AG09309 (cell line): ENCODE measurements around a stretch of chr20.

DNA sequence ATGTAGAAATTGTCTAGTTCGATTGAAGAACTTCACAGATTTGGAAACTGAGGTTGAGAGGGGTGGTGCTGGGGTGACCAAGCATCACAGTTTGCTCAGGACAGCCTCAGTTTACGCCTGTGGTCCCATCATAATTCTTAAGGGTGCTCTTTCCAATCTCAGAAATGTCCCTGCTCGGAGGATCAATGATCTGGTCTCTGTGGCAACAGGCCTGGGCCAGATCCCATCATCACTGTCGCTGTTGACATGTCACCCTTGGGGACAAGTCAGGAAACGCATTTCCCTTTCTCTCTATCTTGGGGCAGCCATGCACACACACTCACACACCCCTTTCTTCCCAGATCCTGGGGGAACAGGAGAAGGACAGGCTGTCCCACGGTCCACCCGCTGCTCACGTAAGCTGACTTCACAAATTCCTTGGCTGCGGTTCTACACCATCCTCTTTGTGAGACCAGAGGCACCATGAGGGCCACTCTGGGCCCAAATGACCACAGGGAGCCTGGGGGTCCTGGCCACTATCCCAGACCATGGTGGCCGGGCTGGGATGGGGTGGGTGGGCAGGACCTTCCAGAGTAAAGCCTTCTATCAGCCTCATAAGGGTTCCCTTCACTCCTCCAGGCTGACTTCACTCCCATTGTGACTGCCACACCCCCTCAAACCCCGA is 7.0 kb downstream of the TGM2 start:
- RRBS = no CpG with 5 or more reads among the region's 11 CpGs

GRCh38 chr20:38167989-38168732 is 3.1 kb upstream of the TGM2 start:
- RRBS = no CpG with 5 or more reads among the region's 6 CpGs

DNA sequence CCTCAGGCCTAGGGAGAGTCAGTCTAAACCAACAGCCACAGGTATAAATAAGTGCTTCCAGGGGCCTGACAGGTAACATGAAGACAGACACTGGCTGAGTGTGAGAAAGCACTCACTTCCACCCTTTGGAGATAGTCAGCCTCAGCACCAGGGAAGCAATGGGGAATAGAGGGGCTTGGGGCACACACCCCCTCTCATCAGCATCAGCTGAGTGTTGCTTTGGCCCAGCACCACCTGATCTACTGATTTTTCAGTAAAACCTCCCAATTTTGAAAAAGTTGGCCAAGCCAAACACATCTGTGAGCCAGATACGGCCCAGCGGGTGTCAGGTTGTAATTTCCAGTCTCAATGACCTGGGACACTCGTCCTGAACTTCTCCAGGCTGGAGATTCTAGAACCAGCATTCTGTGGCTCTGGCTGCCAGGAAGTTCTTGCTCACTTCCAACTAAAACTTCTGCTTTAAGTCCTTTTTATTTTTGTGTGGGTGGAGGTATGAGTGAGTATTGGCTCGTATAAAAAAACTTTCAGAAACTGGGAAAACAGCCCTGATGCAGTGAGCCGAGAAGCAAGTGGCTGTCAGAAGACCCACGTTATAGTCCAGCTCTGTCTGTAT is 5.2 kb downstream of the KIAA1755 start:
- RRBS = no CpG with 5 or more reads among the region's 6 CpGs

DNA sequence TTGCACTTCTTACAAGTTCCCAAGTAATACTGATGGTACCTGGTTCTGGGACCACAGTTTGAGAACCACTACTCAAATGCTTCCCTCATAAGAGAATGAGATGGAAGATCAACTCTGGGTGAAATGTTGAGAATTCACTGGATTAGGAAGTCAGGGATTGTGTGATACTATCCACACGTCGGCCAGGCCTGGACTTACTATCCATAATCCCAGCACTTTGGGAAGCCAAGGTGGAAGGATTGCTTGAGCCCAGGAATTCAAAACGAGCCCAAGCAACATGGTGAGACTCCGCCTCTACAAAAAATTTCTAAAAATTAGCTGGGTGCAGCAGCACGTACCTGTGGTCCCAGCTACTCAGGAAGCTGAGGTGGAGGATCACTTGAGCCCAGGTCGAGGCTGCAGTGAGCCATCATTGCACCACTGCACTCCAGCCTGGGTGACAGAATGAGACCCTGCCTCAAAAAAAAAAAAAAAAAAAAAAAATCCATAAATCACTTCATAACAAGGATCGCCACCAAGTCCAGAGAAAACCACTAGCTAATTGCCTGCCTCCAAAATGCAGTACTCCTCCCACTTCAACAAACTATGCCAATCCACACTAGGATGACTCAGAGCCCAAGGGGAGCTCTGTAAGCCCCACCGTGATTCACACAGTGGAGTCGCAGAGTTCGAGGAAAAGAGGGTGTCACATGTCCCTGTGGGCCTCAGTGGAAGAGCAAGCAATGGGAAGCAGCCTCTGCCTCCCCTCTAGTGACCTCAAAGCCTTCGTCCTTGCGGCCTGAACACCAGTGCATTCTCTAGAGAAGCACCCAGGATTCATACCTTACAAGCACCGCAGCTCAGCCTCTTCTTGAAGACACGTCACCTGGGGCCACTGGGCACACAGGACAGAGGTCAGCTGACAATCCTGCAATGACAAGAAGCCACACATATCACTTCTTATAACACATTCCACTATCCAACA is 46.8 kb upstream of the RALGAPB start:
- RRBS = no CpG with 5 or more reads among the region's 14 CpGs

- RRBS = no CpG with 5 or more reads among the region's 3 CpGs
Measured at GRCh38 chr20:38541605-38542163, 39.3 kb upstream of the ADIG start.

GRCh38 chr20:38578929-38579638 is 1.9 kb upstream of the ADIG start:
- RRBS = no CpG with 5 or more reads among the region's 8 CpGs

- RRBS = 54% methylated on average over 8 of the region's 11 CpGs
Measured at GRCh38 chr20:38599421-38599996, 18.5 kb downstream of the ADIG start.

DNA sequence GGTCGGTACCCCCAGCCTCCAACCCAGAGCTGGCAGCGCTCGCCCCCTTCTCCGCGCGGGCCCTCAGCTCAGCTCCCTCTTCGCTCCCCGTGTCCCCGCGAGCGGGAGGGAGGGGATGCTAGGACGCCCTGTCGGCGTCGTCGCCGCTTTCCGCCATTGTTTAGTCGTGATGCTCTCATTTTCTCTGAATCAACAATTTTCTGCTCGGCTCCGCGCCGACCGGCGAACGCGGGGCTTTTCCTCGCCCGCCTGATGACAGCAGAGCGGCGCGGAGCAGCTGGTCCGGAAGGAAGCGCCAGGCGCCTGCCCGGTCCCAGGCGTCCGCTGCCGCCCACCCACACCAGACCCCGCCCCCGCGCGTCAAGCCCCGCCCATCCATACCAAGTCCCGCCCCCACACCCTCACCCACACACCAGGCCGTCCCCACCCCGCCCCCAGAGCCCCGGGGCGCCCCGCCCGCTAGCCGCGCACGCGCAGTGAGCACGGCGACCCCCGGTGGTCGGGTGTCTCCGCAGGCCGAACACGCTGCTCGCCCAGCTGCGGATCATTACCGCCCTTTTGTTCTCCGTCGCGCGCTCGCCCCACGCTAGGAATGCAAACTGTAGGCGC is 50.0 kb upstream of the SLC32A1 start:
- RRBS = 6% methylated on average over 21 of the region's 72 CpGs

GRCh38 chr20:38726532-38727036 is 2.3 kb downstream of the SLC32A1 start:
- RRBS = no CpG with 5 or more reads among the region's 18 CpGs

GRCh38 chr20:38748579-38749074 is 367 bp downstream of the ACTR5 start:
- RRBS = 1% methylated on average over 6 of the region's 39 CpGs

DNA sequence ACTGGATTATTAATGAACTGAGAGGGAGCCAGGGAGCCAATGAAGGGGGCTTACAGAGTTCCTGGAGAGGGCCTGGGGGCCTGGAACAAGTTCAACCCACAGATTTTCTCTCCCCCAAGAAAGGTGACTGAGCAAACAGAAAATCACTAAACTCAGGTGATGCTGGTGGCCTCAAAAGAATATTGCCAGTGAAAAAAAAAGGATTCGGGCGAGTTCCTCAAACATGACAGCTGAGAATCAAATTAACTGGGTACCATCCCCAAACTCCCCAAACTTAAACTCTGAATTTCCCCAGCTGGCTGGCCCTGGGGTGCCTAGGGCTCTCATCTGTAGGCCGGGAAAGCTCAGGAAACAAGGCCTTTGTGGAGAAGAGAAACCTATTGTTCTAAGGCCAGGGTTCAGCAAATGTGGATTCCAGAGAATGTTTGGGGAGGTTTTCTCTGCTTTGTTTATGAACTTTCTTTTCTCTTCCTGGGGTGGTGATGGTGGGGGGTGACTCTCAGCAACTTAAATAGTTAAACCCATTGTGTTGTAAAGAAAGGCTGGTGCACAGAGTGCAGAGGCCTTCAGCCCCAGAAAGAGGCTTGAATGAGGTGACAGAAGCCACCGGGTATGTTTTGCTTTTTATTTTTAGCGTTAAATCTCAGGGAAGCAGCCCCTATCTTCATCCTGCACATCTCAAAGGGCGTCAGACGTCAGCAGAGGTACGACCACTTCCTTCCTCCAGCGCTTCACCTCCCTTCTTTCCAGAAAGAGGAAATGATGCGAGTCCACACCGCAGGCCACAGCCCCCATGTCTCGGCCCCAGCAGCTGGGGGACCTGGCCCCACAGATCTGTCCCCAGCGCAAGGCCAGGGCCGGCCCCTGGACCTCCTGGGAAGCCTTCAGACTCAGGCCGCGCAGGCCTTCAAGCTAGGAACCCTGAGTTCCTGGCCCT is 834 bp upstream of the PPP1R16B start:
- RRBS = no CpG with 5 or more reads among the region's 16 CpGs

- RRBS = no CpG with 5 or more reads among the region's 9 CpGs
Measured at GRCh38 chr20:38871806-38872488, 54.3 kb upstream of the FAM83D start.

DNA sequence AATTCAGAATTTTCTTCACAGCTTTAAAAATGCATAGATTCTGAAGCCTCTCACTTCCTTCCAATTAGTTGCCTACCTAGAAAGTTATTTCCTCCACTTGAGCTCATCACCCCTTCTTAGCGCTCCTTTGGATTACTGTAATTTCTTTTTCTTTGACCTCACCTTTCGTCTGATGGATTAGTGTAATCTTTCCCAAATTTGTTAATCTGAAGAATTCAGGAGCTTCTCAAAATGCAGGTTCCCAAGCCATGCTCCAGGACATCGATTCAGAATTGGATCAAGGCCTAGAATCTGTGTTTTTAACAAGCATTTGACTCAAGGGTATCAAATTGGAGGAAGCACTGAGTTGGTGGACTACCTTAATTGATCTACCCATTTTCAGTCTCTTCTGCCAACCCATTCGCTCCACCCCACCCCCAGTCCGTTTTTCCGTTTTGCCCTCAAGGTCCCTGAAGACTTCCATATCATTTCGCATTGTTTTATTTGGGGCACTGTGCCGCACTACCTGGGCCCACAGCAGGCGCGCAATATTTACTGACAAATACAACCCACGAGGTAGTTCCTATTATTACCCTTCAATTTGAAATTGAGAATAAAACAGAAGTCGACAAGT is 731 bp upstream of the DHX35 start:
- RRBS = no CpG with 5 or more reads among the region's 12 CpGs

DNA sequence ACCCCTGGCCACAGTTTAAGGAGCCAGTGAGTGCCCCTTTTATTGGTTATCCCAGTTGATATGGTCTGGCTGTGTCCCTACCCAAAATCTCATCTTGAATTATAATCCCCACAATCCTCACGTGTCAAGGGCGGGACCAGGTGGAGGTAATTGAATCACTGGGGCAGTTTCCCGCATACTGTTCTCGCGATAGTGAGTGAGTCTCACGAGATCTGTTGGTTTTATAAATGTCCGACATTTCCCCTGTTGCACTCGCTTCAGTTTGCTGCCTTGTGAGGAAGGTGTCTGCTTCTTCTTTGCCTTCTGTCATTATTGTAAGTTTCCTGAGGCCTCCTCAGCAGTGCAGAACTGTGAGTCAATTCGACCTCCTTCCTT is 116.5 kb downstream of the DHX35 start:
- RRBS = no CpG with 5 or more reads among the region's 9 CpGs

- RRBS = no CpG with 5 or more reads among the region's 30 CpGs
Measured at GRCh38 chr20:40619050-40619700, 69.9 kb downstream of the MAFB start.

GRCh38 chr20:40968666-40969440 is 59.8 kb upstream of the TOP1 start:
- RRBS = no CpG with 5 or more reads among the region's 30 CpGs

- RRBS = no CpG with 5 or more reads among the region's 7 CpGs
Measured at GRCh38 chr20:41077117-41077891, 48.7 kb downstream of the TOP1 start.

GRCh38 chr20:41092856-41093539 is 44.3 kb upstream of the PLCG1 start:
- RRBS = no CpG with 5 or more reads among the region's 6 CpGs

GRCh38 chr20:41100167-41100390 is 37.3 kb upstream of the PLCG1 start:
- RRBS = no CpG with 5 or more reads among the region's 7 CpGs